ENCODE measurements around a stretch of chr1.

- PRO-cap = no peak
Measured at GRCh38 chr1:112867520-112867719, 88.6 kb downstream of the SLC16A1 start.

GRCh38 chr1:112871142-112871460, 84.9 kb downstream of the SLC16A1 start:
- PRO-cap = no peak

GRCh38 chr1:112904990-112905483, 51.0 kb downstream of the SLC16A1 start:
- PRO-cap = no peak

DNA sequence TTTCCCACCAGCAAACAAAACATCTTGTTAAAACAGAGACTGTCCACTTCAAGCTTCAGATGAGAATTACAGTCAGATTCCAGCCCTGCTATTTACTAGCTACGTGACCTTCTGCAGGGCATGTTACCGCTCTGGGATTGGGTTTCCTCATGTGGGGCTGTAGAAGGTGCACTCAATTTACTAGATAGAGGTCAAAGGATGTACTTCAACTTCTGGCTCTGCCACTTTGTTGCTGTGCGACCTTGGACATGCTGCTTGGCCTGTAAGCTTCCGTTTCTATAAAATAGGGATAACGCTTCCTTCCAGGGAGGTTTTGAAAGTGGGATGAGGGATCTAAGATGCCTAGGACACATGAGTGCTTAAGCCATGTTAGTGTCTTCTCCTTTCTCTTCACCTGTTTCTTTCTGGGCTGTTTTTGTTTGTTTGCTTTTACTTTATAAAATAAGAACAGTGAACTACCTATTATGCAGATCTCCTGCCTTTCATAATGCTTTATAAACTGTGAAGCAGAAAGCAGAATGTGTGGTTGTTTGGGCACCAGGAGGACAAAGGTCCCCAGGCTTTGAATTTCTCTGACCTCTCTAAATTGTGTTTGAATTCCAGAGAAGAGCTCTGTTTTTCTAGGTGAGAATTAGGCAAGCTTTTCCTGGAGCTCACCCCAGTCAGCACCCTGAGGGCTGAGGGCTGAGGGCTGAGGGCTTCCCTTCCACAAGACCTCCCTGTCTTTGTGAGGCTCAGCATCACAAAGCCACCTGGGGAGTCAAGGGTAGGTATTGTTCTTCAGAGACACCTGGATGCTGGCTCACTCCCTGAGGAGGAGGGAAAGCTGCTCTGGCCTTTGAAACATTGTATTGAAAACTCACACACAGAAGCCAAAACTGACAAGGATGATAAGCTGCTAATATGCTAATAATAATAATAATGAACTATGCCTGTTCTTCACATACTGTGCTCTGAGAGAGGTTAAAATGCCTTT, 45.7 kb upstream of the LRIG2 start:
- PRO-cap = no peak

DNA sequence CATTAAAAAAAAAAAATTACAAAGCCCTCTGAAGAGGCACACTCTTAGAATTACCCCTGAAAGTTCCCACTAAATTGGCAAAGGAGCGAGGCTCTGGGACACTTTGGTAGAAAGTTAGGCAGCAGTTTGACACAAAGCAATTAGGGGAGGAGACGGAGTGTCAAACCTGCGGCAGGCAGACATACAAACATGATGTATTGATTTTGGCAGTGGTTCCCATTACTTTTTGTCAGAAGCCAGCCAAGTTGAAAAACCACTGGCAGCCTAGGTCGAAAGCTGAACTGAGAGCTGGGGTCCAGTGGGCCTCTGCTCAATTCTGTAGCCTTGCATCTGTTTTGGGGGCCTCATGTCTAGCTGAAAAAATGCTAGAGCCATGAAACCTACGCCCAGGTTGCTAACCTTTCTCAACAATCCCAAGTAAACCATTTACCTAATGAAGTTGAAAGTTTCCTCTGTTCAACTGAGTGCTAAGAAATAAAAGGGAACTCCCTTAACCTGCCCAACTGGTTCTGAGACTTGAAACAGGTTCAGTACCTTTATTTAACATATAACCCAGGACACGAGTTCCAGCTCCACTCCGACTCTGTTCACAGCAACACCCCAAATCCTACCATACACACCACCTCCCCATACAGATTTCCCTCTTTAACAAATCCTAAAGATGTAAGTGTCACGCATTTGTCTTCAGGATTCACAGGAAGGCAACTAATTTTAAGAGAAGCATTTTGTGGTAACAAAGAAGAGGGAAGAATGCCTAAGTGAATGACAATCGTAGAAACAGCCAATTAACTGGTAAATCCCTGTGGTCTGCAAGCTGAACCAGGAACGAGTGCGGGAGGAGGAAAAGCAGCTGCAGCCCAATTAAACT, 134.8 kb upstream of the MAGI3 start:
- PRO-cap = no peak

GRCh38 chr1:113419037-113419685, 28.8 kb downstream of the MAGI3 start:
- PRO-cap = no peak

DNA sequence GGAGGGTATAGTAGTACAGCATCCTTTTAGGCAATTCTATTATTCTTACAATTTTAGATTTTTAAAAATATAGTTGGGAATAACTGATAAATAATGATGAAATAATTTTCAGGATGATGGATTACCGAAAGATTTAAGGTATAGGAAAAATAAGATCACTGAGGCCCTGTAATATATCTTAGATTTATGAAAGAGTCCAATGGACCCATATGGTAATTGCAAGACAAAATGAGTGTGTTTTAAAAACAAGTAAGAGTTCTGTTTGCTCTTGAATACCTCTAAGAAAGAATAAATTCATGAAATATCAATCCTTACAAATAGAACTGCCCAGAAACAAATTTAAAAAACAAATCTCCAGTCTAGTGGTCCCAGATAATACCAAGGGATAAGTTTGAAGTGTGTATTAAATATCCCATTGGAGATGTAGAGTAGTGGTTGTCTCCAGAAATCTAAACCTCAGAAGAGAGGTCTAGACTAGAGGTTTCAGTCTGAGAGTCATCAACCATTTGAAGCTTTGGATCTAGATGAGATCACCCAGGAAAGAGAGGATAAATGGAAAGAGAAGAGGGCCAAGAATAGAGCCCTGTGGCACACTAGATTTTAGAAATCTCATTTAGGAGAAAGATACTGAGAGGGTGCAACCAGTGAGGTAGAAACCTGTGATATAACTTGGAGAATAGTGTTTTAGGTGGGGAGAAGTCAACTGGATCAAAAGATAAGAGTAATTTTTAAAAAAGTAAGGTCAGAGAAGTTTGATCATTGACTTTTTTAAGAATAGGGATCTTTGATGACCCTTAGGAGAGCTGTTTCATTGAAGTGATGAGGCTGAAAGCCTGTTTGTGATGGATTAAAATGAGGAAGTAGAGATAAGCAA, 72.7 kb downstream of the MAGI3 start:
- PRO-cap = no peak

DNA sequence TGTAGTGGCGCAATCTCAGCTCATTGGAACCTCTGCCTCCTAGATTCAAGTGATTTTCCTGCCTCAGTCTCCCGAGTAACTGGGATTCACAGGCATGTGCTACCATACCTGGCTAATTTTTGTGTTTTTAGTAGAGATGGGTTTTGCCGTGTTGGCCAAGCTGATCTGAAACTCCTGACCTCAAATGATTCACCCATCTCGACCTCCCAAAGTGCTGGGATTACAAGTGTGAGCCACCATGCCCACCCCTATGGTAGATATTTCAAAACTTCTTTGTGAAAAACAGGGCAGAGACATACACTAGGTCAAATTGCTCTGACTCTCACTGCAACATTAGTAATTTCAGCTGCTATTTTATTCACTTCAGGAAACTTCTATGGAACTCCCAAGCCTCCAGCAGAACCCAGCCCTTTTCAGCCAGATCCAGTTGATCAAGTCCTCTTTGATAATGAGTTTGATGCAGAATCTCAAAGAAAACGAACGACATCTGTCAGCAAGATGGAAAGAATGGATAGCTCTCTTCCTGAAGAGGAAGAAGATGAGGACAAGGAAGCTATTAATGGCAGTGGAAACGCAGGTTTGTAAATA, 174.2 kb downstream of the PHTF1 start:
- PRO-cap = no peak

- PRO-cap = no peak
Measured at GRCh38 chr1:113706577-113707299, 52.5 kb downstream of the PHTF1 start.

DNA sequence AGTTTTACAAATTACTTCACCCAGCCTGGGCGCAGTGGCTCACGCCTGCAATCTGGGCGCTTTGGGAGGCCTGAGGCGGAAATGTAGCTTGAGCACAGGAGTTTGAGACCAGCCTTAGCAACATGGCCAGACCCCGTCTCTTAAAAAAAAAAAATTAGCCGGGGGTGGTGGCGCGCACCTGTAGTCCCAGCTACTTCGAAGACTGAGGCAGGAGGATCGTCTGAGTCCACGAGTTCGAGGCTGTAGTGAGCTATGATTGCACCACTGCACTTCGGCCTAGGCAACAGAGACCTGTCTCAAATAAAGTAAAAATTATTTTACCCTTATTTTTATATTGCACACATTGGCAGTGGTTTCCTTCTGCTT, 1.2 kb upstream of the PHTF1 start:
- PRO-cap = no peak

DNA sequence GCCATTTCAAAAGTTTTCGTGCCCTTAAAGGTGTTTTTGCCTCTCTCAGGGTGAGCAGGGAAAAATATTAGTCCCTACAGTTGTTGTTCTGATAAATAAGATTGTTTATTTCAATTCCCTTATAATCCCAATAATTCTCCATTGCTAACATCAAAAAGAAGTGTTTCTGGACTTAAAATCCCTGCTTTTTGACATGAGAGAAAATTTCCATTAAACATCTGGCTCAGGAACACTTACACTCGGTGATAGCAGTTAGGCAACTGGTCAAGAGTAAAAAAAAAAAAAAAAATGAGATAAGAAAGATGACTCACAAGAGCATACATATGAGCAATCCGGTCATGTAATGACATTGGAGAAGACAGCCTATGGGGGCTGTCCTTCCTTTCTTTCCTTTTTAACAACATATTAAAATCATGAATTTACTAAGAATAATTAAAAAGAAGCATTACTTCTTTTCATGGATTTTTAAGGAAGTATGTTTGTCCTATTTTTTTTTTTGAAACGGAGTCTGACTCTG, 7.6 kb downstream of the RSBN1 start:
- PRO-cap = no peak

- PRO-cap = no peak
Measured at GRCh38 chr1:113870460-113871246, 16.7 kb downstream of the BCL2L15 start.

- PRO-cap = no peak
Measured at GRCh38 chr1:113969766-113970689, 9.2 kb upstream of the OLFML3 start.

- PRO-cap = no peak
Measured at GRCh38 chr1:113974163-113974969, 4.9 kb upstream of the OLFML3 start.

GRCh38 chr1:114036396-114036694, 57.1 kb downstream of the OLFML3 start:
- PRO-cap = no peak

DNA sequence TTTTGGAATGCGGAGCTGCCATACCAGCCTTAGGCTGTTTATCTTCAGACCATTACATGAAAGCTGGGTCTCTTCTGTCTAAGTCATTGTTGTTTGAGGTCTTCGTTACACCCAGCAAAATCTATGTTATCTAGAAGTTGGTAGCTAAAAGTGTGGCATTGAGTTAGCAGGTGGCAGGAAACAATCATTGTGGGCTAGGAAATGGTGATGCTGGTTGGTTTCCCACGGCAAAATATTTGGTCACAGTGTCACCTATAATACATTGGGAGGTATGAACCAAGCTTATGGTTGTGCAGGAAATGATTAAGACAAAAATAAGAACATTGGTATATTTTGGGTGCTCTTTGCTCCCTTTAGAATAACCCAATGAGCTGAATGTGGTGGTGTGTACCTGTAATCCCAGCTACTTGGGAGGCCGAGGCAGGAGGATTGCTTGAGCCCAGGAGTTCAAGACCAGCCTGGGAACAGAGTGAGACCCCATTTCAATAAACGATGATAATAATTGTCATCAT, 169.7 kb downstream of the TRIM33 start:
- PRO-cap = no peak

GRCh38 chr1:114345779-114346845, 164.9 kb downstream of the TRIM33 start:
- PRO-cap = bidirectional peak, plus-strand start at chr1:114346781, minus-strand start at chr1:114346616

DNA sequence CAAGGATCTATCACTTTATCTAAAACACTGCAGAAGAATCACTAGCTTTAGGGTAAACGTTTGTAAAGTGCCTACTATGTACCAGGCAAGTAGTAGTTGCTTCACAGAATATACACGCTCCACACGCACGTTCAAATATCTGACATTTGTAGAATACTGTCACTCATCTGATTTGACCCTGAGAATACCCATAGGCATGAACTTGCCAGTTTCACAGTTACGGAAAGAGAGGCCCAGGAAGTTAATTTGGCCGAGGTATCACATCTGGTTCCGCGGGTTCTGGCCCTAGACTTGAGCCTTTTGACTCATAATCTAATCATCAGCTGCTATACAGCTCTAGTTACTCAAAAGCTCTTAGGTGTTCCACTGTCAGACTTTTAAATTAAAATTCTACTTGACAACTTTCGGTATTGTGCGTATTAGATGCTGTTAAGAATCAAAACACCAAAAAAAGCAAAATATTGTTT, 724 bp downstream of the DENND2C start:
- PRO-cap = no peak

DNA sequence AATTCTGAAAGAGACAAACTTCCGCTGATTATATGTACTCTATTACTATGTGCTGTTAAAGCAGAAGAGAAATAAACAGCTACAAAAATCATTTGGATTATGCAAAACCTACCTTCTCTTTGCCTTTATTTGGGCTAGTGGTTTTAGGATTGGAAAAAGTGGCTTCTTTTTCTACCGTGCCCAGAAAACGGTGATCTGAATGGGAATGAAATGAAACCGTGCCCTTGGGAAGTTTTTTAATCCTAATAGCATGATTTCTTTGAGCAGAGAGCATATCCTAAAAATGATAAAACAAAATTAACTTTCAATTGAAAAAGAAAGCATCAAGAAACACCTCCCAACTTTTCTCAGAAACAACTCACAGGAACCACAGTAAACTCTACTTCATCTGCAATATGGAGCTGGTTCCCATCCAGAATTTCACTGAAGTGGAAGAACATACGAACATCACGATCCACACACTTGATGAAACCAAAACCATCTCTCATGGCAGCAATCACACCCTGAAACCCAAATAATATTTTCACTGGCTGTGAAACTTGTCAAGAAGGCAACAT, 13.7 kb upstream of the NRAS start:
- PRO-cap = no peak

DNA sequence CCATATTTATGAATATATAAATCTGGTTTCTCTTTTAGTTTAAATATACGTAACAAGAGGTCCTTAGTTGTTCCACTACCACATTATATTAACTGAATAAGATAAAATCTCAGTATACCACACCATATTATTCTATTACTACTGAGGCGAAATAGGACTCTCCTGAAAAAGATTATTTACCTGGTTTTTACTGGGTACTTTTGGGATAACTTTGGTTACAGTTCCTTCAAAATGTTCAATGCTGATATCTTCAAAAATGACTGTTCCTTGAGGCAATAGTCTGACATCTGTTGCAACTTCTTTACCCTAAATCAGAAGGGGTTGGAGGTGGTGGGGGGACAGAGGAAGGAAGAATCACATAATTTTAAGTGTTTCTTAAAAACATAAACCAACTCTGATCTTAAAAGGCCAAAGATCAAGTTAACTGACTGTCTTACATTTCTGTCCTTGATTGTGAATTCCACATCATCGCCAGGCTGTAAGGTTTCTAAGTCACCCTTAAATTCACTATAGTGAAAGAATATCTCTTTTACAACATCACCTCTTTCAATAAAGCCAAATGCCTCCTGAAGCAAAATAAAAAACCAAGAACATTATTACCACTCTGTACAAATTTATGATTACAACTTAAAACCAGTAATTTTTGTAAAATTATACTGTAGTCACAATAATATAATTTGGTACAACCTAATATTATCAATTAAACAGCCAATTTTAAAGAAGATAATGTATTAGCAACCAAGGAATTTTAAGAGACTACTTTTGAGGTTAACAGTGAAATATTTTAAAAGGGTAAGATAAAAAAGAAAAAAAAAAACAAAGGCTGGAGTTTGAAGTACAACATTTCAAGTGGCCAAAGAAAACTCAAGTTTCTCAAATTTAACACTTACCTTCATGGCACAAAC, 17.2 kb upstream of the NRAS start:
- PRO-cap = no peak

Measured in SEM (cell line).